Astrocyte (in vitro differentiated cells and primary cell): ENCODE measurements around the genes LRRC15, ATP13A3 and TMEM44.

GRCh38 chr3:192303210-192303651, 424.1 kb downstream of the FGF12 start:
- PRO-cap: no peak
- RRBS, 2 experiments: no CpG with 5 or more reads among the region's 3 CpGs

- PRO-cap: no peak
- RRBS, 2 experiments: no CpG with 5 or more reads among the region's 4 CpGs
These were observed 33.0 kb upstream of the ATP13A5 start for GRCh38 chr3:193411516-193412019.

DNA sequence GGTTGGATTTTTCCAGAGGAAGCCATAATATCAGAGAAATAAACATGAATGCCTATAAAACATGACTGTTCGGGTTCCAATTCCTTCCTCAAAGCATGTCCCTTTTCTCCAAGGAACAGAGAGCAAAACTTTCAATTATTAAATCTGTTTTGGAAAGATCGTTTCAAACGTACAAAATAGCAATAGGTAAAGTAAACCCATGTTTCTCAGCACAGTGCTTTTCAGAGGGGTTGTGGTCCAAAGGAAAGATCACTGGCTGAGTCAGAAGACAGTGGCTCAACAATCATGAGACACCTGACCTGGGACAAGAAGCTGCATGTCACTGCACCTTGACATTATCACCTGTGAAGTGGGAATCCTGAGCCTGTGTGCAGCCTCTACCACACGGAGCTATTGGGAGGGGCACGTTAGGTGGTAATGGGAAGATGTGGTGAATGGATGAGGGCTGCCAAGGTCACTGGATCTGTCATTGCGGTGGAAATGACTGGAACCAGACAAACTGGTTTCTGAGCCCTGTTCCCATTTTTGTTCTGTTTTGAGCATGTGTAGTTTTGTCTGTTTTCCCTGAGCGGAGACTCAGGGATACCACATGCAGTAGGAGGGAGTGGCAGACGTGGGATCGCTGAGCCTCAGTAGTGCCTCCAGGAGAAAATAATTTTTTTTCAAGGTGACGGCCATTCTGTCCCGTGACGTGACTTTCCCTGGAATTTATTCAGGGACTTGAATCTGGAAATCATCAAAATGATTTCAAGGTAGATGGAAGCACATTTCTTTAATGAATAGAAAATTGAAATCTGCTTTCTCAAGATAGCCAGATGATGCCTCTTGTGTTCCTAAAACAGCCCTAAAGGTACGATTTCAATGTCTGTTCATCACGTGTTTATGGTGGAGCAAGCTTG, 235.5 kb downstream of the OPA1 start:
- PRO-cap: no peak
- RRBS, 2 experiments: no CpG with 5 or more reads among the region's 14 CpGs

GRCh38 chr3:193829699-193830267, 236.8 kb downstream of the OPA1 start:
- PRO-cap: no peak
- RRBS, 2 experiments: no CpG with 5 or more reads among the region's 7 CpGs

DNA sequence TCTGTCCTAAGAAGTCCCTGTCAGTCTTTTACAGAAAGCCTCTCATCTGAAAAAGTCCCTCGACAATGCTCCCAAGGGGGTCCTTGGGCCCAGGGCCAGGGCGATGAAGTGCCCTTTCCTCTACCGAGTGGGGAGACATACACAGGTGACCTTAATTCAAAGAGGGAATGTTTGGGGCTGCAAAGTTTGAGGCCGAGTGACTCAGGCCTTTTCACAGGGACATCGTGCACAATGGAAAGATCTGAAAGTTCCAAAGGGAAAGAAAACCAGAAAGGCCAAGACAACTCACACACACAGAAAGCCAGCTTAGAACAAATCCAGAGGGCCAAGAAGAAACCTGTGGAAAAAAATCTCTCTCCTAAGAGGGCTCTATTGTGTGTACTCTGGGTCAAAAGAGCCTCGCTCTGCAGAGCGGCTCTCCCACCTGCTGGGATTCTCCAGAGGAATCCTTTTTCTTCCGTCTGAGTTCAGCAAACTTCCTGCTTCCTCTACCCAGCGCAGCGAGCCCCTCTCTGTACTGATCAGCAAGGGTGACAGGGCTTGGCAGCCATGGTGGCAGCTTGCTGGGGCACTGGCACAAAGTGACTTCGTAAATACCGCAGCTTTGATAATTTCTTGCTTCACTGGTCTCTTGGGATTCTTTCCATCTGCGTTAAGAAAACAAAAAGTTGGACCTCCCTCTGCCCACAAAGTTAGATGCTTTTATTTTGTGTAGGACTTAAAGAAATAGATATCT, 259.1 kb downstream of the OPA1 start:
- PRO-cap: no peak
- RRBS, 2 experiments: no CpG with 5 or more reads among the region's 13 CpGs

DNA sequence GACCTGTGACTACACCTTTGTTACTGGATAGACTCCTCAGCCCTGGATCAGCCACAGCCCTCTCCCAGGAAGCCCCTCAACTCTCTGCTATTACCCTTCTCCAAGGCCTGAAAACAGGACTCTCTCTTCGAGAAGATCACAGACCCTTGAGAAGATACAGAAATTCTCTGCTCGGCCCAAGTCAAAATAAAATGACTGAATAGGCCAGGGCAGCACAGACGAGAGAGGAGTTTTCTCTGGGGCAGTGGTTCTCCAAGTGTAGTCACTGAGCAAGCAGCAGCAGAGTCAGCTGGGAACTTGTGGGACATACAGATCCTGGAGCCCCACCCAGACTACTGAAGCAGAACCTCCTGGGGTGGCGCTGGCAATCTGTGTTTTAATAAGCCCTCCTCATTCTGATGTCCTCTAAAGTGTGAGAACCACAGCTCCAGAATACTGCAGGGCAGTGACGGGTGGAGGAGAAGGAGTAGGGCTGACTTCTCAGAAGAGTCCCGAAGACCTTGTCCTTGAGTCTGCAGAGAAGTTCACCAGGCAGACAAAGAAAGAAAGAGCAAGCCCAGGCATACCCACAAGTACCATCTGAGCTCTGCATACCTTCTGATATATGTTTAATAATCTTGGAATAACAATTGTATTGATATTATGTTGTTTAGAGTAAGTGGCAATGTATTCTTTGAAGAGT, 251.3 kb upstream of the HES1 start:
- PRO-cap: no peak
- RRBS, 2 experiments: no CpG with 5 or more reads among the region's 6 CpGs

DNA sequence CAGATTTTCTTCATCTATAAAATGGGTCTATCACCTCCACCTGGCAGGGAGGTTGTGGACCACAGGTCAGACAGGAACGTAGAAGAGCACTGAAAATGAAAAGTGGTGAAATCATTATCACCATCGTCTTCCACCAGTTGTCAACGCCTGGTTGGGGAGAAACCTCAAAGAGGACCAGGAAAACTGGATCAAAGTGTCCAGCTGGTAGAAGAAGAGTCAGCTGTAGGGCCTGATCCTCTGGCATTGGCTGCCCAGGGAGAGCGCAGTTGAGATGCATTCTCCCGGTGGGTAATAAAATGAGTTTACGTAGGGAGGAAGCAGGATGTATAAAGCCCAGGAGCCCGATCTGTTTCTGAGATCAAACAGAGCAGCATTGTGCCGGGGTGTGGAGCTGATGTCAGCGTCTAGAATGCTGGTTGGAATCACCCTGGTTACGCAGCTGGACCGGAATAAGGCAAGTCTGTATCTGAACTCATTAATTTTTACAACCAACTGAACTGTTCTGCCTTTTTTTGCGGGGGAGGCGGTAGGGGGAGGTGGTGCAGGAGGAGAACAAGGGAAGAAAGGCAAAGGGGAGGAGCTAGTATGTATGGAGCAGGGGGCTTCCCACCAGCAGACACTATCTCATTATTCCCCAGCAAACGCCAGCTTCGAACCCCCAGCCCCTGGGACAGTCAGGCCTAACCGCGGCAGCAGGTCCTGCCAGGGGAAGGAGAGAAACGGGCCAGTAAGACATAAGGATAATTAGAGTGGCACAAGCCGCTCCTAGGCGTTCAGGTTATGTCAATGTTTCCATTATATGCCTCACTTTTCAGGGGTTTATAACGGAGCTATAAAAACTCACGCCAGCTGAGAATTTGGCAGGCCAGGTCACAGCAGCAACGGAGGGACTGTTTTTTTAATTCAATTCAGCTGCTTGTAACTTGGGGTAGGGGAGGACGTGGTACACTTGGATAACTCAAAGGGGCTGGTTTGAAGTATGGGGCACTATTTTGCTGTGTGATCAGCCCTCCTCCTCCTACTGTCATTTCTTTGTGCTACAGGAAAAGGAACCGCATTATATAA, 175.4 kb upstream of the HES1 start:
- PRO-cap: no peak
- RRBS, 2 experiments: 6 to 7% methylated on average over 6 of the region's 25 CpGs

DNA sequence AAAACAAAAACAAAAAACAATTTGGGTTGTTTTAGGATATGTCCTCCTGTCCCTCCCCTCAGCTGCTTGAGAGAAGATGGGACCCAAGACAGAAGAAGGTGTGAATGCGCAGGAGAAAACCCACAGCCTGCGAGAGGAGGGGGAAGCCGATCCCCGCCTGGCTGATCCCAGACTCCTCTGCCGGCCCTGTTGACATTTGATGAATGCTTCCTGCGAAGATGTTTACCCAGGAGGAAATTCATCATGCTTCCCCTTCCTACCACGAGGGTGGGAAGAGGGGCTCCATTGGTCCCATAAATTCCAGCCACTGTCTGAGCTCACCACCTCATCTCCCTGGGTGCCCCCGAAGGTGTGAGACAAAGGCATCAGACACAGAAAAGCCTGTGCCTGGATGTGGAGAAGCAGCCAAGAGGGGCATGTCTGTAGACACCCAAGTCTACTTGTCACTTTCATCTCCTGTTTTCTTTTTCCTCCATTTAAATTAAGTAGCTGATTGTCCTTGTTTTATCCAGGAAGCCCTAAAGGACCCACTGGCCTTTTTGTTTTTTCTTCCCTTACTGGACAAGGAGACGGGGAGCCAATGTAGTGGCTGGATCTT, 95.4 kb upstream of the HES1 start:
- PRO-cap: no peak
- RRBS, 2 experiments: no CpG with 5 or more reads among the region's 9 CpGs

DNA sequence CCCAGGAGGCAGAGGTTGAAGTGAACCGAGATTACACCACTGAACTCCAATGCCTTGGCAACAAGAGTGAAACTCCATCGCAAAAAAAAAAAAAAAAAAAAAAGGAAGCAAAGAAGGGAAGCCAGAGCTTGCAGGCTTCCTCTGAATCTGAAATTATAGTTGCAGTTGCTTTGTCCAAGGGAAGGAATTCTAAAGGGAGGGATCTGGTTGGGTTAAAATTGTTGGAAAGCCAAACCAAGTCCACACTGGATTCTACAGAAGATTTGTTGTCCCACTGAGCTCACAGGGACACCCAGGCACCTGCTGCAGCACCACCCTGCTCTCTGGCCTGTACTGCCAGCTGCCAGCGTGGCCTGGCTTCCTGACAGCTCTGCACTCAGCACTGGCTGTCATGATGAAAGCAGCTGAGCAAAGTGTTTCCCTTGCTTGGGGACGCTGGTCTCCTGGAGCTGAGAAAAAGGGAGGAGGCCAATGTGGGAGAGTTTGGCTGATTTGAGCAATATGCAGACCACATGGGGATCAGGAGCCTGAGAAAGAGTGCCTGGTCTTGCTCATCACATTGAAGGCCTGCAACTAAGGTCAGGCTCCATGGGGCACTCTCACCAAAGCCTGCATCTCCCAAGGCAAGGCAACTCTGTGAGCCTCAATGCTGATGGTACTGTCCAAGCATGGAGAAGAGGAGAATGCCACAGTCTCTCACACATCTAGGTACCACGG, 88.7 kb upstream of the HES1 start:
- PRO-cap: no peak
- RRBS, 2 experiments: no CpG with 5 or more reads among the region's 5 CpGs

DNA sequence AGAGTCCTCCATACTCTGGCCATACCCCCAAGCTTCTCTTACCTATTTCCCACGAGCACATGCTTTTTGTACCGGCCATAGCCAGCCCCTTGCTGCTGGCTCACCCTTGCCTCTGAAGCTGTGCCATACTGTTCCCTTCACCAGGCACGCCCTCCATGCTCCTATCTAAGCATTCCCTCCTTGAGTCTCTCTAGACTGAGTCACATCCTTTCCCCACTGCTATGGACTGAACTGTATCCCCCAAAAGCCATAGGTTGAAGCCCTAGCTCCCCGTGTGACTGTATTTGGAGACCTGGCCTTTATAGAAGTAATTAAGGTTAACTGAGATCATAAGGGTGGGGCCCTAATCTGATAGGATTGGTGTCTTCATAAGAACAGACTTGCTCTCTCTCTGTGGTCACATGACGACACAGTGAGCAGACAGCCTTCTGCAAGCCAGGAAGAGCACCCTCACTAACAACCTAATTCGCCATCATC, 66.6 kb upstream of the HES1 start:
- PRO-cap: no peak
- RRBS, 2 experiments: no CpG with 5 or more reads among the region's 6 CpGs

DNA sequence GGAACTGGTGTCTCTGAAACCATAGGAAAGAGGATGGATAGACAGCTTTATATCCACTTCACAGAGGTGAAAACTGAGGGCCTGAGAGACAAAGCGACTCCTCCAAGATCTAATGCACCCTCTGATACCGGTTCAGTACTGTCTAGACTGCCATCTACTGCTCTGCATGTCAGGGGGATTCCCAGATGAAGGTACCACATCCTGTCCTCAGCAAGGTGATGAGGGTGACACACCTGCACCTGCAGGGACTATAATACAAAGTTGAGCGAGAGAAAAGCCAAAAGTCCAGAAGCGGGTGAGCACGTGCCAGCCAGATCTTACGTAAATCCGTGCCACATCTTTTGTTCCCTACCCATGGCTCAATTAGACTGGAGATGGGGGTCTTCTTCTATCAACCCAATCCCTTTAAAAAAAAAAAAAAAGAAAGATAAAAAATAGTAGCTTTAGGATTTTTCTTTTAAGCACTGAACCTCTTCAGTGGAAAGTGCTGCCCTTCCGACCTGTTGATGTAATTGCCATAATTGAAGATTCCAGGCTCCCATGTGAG, 32.4 kb upstream of the HES1 start:
- PRO-cap: no peak
- RRBS, 2 experiments: no CpG with 5 or more reads among the region's 8 CpGs

DNA sequence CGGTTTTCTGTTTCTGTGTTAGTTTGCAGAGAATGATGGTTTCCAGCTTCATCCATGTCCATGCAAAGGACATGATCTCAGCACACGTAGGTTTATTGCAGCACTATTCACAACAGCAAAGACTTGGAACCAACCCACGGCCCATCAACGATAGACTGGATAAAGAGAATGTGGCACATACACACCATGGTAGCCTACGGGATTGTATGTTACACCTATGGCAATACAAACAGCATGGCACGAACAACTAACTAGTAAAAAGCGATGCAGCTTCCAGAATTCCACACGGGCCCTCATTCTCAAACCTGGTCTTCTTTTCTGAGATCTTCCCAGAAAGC, 9.4 kb upstream of the HES1 start:
- PRO-cap: no peak
- RRBS, 2 experiments: no CpG with 5 or more reads among the region's 8 CpGs

DNA sequence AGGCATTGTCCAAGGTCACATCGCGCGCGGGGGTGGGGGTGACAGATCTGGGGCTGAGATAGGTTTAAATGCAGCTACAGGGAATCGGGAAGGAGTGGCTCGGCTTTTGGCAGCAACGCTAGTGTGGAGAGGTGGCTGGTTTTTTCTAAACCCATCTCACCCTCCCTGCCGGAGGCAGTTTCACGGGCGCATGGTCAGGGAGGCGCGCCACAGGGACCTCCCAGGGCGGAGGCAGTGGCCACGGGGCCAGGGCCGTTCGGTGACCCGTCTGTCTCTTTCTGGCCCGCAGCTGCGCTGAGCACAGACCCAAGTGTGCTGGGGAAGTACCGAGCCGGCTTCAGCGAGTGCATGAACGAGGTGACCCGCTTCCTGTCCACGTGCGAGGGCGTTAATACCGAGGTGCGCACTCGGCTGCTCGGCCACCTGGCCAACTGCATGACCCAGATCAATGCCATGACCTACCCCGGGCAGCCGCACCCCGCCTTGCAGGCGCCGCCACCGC, 1.5 kb downstream of the HES1 start:
- PRO-cap: bidirectional peak, plus-strand start at position 439 of the sequence, minus-strand start at position 296 of the sequence
- RRBS, 2 experiments: under 1 to 4% methylated on average over 6 of the region's 37 CpGs

- PRO-cap: unidirectional peak, plus-strand start at chr3:194138290
- RRBS, 2 experiments: no CpG with 5 or more reads among the region's 6 CpGs
These were observed 2.2 kb downstream of the HES1 start for GRCh38 chr3:194138205-194138590.

- PRO-cap: unidirectional peak, minus-strand start at chr3:194369741
- RRBS, 2 experiments: 3% methylated on average over 3 of the region's 16 CpGs
These were observed at the start of gene LRRC15 for GRCh38 chr3:194369440-194369993. LRRC15 (minus strand) TSS chr3:194369743.

- PRO-cap: no peak
- RRBS, 2 experiments: 4% methylated on average over 12 of the region's 88 CpGs; no CpG with 5 or more reads in 1 of the 2 experiments
These were observed 1.9 kb downstream of the GP5 start for GRCh38 chr3:194396682-194397958.

DNA sequence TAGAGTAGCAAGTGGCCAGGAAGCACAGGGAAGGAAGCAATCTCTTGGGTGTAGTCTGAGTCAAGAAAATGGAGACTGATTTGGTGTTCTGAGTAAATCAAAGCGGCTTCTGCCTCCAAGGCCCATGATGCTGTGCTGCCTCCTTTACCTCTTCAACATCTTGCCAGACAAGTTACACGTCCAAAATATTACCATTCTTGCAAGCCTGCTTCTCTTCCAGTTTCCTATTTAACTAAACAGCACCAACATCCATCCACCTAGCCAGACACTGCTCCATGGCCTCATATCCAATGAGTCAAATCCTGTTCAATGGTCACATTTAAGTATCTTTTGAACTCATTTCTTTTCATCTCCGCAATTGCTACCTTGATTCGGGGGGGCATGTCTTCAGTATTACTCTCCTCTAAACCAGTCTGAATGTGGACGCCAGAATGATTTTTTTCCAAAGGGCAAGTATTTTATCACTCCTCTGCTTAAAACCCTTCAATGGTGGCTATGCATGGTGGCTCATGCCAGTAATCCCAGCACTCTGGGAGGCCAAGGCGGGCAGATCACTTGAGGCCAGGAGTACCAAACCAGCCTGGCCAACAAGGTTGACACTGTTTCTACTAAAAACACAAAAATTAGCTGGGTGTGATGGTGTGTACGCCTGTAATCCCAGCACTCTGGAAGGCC, 35.1 kb downstream of the ATP13A3 start:
- PRO-cap: no peak
- RRBS, 2 experiments: no CpG with 5 or more reads among the region's 7 CpGs

- PRO-cap: bidirectional peak, plus-strand start at chr3:194487162, minus-strand start at chr3:194487002
- RRBS, 2 experiments: 1 to 3% methylated on average over 32 to 36 of the region's 63 CpGs
These were observed at the start of gene ATP13A3 for GRCh38 chr3:194486671-194487085. ATP13A3 (minus strand) TSS chr3:194487002.

GRCh38 chr3:194536747-194537348, 50.0 kb upstream of the ATP13A3 start:
- PRO-cap: no peak
- RRBS, 2 experiments: no CpG with 5 or more reads among the region's 2 CpGs

- PRO-cap: no peak
- RRBS, 2 experiments: 1 to 2% methylated on average over 45 of the region's 84 CpGs
These were observed at the start of gene TMEM44 for GRCh38 chr3:194633252-194634028. TMEM44 (minus strand) TSS chr3:194633419.